Ascending aorta (tissue), 1 donor: ENCODE measurements around a stretch of chr2.

GRCh38 chr2:45778825-45779187 is 127.3 kb downstream of the PRKCE start:
- PRO-cap, result no peak

DNA sequence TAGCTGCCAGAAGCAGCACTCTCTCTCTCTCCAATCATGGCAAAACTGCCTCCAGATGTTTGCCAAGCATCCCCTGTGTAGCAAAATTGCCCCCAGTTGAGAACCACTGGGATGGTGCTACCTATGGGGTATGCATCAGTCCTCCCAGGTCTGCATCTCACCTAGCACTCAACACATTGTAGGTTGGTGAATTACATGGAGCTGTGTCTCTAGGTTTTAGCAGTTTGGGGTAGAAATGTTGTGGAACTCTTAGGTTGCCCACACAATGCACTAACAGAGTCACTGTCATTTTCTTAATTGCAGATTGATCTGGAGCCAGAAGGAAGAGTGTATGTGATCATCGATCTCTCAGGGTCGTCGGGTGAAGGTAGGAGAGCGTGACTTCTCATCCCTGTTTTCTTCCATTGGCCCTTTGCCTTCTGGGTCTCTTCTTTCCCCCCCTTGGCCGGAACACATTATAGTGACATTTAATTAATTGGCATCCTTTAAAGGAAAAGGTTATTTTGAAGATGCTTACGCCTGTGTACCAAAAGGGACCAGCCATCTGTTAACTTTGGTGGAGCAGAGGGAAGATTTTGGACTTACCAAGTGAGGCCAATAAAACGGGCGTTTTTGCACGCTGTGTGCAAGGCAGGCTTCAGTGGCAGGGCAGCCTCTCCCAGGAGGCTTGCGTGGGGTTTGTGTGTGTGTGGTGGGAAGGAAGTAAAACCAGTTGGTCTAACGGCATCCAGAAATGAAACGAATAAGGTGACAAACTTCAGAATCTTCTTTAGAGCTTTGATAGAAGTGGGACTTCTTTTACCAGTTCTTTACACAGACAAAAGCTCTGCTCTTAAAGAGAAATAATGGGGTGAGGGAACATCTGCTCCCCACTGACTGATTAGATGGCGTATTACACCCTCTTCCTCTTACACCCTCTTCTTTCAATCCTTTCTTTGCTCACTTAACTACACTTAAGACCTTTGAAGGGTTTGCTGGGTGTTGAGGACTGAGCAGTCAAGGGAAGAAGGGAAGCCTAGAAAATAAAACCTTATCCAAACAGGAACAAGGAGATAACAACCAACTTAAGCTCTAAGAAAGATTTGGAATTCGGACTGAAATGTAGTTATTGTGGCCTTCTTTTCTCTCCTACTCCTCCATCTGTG is 191.6 kb downstream of the PRKCE start:
- PRO-cap, result no peak

DNA sequence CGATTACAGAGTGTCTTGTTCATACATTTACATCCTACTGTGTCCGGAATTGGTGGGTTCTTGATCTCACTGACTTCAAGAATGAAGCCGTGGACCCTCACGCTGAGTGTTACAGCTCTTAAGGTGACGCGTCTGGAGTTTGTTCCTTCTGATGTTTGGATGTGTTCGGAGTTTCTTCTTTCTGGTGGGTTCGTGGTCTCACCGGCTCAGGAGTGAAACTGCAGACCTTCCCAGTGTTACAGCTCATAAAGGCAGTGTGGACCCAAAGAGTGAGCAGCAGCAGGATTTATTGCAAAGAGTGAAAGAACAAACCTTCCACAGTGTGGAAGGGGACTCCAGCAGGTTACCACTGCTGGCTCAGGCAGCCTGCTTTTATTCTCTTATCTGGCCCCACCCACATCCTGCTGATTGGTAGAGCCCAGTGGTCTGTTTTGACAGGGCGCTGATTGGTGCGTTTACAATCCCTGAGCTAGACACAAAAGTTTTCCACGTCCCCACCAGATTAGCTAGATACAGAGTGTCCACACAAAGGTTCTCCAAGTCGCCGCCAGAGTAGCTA is 265.3 kb downstream of the PRKCE start:
- PRO-cap, result no peak

- PRO-cap, result no peak
Measured at GRCh38 chr2:46039419-46040088, 257.7 kb upstream of the EPAS1 start.

DNA sequence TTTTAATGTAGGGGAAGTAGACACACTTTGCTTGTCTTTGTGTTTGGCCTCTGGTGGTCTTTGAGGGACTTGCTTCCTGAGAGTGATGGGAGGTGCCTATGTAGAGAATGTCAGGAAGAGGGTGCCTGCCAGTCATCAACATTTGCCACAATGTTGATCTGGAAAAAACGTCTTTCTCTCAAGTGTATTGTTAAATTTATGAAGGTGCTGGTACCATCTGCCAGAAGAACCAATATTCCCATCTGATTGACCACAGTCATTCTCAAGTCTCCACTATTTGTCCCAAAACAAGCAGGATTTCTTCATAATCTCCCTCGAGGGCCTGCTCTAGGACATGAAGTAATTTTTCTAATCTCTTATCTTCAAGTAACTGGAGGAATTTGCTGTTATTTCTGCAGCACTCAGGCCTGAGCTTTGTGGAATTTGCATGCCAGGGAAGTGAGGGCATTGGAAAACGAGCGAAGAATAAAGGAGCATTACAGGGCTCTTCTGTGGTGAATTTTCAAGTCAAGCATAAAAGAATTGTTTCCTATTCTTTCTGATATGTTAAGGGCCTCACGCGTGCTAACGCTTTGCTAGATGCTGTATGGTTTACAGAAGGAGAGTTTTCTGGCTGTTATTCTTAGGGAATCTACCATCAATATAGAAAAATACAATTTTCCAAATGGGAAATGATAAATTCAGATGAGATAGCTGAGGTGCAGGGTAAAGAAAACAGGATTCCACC is 161.3 kb upstream of the EPAS1 start:
- PRO-cap, result unidirectional peak, plus-strand start at position 447 of the sequence

GRCh38 chr2:46256450-46257239 is 40.6 kb upstream of the EPAS1 start:
- PRO-cap, result no peak

- PRO-cap, result bidirectional peak, plus-strand start at chr2:46299916, minus-strand start at chr2:46299922
Measured at GRCh38 chr2:46299497-46300096, 2.4 kb downstream of the EPAS1 start.

DNA sequence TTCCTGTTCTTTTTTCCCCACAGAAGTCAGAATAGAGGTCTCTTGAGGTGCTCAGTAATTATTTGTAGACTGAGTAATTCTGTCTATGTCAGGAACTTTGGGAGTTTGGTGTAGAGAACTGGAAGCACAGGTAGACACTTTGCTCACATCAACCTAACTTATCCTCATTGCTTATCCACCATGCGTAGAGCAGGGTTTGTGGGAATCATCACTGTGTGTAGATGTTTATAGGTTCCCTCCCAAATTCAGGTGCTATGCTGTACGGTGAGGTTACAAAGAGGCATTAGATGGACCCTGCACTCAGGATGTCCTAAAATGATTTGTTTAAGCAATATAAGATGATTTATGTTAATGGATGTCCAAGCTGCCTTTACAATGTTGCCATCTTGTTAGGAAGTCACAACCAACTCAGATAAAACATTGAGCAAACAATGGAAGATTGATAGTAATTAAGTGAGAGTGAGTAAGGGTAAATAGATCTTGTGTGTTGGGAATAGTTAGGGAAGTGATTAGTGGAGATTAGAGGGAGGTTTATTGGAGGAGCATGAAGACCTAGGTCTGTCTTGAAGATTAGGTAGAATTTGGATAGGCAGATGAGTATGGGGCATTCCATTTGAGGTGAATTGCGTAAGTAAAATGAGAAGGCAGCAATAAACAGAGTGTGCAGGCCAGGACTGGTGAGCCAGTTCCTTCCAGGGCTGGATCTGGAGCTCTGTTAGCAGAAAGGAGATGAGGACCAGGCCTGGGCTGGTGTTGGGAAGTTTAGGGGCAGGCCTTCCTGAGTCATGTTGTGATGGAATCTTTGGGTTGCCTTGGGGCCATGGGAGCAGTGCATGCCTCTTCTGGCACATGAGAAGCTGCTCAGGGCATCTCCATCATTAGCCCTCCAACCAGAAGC is 12.1 kb downstream of the EPAS1 start:
- PRO-cap, result no peak

DNA sequence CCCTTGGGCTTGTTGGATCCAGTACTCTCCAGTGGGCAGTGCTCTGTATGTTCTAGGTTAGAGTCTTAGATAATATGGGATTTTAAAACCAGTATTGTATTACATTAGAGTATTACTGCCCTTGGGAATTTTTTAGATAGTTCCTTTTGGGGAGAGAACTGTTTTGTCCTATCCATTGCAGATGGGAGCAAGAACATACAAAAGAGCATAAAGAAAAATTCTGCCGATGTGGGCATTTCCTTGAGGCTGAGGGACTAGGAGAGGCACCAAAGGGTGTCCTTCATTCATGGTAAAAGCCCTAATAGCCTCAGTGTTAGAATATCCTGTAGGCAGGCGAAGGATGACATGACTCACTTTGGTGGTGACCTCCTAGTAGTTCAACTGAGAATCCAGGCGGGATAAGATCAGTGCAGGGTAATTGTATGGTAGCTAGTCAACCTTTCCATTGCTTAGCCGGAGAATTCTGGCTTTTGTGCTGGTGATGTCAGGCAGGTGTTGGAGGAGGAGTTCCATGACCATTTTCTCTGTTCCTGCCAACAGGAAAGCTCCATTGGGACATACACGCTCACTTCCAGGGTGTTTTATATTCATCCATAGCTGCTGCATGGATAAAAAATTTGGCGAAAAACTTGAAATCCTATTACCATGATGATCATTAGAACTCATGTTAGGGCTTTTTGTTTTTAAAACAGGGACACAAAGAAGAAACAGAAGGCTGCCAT is 28.1 kb downstream of the EPAS1 start:
- PRO-cap, result no peak

GRCh38 chr2:46461804-46462269 is 80.5 kb upstream of the RHOQ start:
- PRO-cap, result no peak

GRCh38 chr2:46520346-46520597 is 22.0 kb upstream of the RHOQ start:
- PRO-cap, result no peak

DNA sequence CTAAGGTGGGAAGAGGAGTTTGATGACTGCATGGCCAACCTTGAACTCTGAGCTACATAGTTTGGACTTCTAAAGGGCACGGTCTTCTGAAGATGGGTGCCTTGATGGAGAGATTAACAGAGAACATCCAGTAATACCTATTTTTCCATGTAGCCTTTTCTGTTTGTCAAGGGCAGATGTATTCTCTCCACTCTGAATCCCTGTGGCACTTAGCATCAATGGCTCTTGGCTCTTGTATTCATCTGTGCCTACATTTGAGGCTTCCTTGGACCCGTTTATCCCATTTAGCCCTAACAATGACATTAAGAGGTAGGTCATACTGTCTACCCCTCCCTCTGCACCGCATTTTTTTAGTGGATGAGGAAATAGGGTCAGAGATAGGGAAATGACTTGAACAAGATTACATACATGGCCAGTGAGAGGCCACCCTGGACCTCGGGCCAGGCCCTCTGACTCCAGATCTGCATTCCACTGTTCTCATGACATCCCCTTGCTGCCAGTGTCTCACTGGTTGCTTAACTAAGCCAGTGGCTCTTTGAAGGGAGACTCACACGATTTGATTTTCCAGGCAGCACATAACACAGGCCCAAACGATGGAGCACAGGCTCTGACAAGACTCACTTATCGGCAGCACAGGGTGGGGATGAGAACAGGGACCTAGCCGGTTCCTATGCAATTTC is 19.2 kb upstream of the ATP6V1E2 start:
- PRO-cap, result no peak

- PRO-cap, result no peak
Measured at GRCh38 chr2:46565396-46566541, 23.4 kb upstream of the ATP6V1E2 start.

GRCh38 chr2:46818336-46818734 is 97.3 kb downstream of the MCFD2 start:
- PRO-cap, result no peak

DNA sequence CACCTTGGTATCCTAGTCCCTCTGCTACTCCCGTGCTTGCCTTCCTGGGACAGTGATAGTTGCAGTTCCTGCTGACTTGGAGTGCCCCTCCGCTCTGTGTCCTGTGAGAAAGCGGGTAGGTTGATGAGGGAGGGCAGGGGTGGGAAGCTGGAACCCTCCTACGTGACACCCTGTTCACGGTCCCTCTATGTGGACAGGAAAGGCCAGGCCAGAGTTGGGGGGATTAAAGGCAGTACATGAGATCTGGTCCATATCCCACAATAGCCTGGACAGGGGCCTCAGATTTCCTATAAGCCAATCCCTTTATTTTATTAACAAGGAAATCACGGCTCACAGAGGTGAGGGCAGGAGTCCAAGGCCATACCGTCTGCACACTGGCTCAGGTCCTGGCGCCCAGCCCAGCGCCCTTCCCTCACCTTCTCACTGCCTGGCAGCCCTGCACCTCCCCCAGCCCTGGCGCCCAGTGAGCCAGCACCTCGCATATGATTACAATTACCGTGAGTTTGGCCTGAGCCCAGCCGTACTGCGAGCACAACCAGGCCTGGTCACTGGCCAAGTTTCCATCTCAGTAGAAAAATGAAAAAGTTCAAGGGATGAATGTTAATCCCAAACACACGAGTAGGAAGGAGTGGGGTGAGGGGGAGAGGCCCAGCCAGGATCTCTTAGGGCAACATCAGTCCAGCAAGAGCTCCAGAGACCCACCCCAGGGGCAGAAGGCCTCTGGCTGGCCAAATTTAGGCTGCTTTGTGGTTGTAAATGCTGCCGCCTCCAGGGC is 68.5 kb downstream of the MCFD2 start:
- PRO-cap, result bidirectional peak, plus-strand start at position 628 of the sequence, minus-strand start at position 388 of the sequence

- PRO-cap, result no peak
Measured at GRCh38 chr2:46849605-46850650, 65.7 kb downstream of the MCFD2 start.

- PRO-cap, result no peak
Measured at GRCh38 chr2:47002556-47003597, 61.9 kb downstream of the TTC7A start.

- PRO-cap, result no peak
Measured at GRCh38 chr2:47003958-47004709, 63.1 kb downstream of the TTC7A start.

DNA sequence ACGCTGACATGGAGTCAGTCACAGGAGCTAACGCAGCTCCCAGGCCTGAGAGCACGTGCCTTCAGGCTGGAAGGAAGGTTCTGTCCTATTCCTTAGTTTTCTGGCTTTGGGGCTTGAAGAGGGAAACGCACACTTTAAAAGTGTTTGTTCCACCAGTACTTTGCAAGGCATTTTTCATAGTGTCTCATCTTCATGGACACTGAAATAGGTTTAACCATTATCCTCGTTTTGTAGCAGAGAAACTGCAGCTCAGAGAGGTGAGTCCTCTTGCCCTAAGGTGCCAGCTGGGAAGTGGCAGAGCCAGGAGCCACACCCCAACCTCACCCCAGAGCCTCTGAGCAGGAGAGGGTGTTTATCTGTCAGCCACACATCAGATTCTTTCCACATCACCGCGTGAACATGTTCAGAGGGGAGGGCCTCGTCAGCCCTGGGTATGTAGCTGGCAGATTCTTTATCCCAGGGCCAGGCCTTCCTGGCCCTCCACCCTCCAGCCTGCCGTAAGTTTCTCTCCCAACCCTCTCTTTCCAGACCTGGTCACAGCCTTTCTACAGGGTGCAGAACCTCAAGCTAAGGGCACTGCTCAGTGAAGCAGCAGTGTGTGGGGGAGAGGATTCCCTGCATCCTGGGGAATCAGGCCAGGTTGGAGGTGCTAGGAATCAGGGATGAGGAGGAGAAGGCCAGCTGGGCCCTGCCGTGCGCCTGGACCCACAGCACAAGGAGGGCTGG is 85.7 kb downstream of the TTC7A start:
- PRO-cap, result no peak

- PRO-cap, result no peak
Measured at GRCh38 chr2:47054239-47055188, 100.6 kb downstream of the STPG4 start.